Cerebral cortex (tissue), 2 donors: ENCODE measurements around a stretch of chr13.

- PRO-cap, 2 experiments: peak in 2 of 2 experiments; most common plus-strand start chr13:111153393 (in 2); most common minus-strand start chr13:111153531 (in 1)
These were observed 38.1 kb downstream of the ARHGEF7 start for GRCh38 chr13:111153065-111153806.

DNA sequence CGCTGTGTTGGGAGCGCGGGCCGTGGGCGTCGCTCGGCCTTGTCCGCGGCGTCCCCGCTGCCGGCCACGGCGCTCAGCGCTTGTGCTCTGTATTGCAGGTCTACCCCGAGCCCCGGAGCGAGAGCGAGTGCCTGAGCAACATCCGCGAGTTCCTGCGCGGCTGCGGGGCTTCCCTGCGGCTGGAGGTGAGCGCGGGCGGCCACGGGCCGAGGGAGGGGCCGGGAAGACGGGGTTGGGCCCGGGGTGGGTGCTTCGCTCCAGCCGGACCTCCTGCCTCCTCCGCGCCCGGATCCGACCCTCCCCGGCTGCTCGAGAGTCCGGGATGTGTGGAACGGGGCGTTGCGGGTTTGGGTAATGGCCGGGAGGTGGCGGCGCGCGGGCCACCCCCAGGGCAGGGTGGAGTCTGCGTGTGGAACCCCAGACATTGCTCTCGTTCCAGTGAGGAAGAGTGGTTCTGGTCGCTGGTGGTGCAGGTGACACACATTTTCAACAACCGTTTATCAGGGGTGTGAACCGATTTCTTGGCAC lies 38.8 kb downstream of the ARHGEF7 start:
- PRO-cap, 2 experiments: peak in 1 of 2 experiments; most common plus-strand start position 451 of the sequence (in 1); most common minus-strand start position 326 of the sequence (in 1)

GRCh38 chr13:111186425-111187104 lies 71.5 kb downstream of the ARHGEF7 start:
- PRO-cap, 2 experiments: no peak in any of the 2 experiments

GRCh38 chr13:111203620-111204388 lies 88.7 kb downstream of the ARHGEF7 start:
- PRO-cap, 2 experiments: no peak in any of the 2 experiments

GRCh38 chr13:111280700-111281012 lies 39.8 kb upstream of the TEX29 start:
- PRO-cap, 2 experiments: no peak in any of the 2 experiments

DNA sequence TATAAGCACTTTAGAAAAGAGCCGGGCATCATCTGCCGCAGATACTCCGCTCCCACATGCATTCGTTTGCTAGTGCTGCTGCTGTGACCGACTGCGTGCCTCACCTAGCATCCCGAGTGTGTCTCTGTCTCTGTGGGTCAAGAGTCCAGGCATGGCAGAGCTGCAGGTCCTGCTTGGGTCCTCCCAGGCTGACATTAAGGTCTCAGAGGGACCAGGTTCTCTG lies 7.9 kb upstream of the TEX29 start:
- PRO-cap, 2 experiments: no peak in any of the 2 experiments

DNA sequence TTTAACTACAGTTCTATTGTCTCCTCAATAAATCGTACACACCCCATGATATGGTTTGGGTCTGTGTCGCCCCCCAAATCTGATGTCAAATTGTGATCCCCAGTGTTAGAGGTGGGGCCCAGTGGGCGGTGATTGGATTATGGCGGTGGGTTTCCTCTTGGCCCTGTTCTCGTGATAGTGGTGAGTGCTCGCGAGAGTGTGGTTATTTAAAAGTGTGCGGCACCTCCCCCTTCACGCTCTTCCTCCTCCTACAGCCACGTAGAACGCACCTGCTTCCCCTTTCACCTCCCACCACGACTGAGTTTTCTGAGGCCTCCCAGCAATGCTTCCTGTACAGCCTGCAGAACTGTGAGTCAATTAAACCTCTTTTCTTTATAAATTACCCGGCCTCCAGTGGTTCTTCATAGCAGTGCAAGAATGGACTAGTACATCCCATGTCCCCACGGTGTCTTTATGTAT lies 52.2 kb downstream of the TEX29 start:
- PRO-cap, 2 experiments: no peak in any of the 2 experiments

DNA sequence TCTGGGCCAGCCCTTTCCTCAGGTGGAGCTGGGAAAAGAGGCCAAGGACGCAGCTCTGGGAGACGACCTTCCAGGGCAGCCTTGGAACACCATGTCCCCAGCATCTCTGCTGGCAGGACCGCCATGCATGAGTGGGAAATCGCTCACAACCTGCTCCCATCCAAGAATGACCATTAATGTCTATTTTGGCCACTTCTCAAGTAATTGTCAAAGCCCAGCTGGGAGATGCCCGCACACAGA lies 321.9 kb downstream of the TEX29 start:
- PRO-cap, 2 experiments: peak in 1 of 2 experiments; most common minus-strand start position 168 of the sequence (in 1)

DNA sequence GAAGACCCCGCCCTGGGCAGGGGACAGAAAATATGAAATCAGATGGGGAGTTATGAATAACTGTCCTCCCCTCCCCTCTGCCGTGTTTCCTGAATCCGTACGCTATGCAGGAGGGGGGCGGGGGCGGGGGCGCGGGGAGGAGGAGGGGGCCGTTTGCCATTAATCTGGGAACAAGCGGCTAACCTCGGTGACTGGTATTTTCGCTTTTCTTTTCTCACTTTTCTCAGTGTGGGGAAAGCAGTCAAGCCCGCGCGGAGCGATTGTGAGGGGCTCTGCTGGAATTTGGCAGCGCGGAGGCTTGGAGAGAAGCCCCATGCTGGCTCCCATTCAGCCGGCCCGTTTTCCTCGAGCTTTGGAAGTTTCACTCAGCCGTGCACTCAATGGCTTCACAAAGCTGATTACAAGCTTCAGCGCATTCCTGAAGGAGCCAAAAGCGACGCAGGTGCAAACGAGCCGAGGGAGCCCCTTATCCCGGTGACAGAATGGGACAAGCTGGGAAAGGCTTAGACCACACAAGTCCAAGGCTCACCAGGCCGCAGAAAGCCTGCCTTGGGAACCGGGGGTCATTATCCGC lies 36.9 kb downstream of the SOX1 start:
- PRO-cap, 2 experiments: no peak in any of the 2 experiments

- PRO-cap, 2 experiments: no peak in any of the 2 experiments
These were observed 46.5 kb downstream of the SOX1 start for GRCh38 chr13:112113500-112113846.

- PRO-cap, 2 experiments: no peak in any of the 2 experiments
These were observed 4.4 kb downstream of the TUBGCP3 start for GRCh38 chr13:112583469-112584025.

DNA sequence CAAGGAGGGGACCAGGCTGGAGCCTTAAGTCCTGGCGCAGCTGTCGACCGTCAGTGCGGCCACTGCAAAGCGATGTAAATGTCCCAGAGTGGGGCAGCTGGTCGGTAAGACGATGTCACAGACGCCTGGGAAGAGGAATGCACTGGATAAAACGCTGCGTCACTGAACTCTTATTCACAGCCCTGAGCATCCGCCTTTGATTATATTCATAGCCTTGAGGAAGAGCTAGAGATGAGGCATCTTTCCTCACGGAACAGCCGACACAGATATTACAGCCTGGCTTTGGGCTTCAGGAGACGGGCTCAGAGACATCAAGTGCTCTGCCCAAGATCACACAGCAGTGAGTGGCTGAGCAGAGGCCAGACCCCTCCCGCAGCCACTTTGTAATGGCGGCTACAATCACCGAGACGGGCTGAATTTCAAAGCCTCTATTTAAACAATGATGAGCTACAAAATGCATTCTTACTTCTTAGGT lies 17.7 kb upstream of the TUBGCP3 start:
- PRO-cap, 2 experiments: no peak in any of the 2 experiments

- PRO-cap, 2 experiments: no peak in any of the 2 experiments
These were observed 19.8 kb upstream of the ATP11A start for GRCh38 chr13:112670045-112670470.

DNA sequence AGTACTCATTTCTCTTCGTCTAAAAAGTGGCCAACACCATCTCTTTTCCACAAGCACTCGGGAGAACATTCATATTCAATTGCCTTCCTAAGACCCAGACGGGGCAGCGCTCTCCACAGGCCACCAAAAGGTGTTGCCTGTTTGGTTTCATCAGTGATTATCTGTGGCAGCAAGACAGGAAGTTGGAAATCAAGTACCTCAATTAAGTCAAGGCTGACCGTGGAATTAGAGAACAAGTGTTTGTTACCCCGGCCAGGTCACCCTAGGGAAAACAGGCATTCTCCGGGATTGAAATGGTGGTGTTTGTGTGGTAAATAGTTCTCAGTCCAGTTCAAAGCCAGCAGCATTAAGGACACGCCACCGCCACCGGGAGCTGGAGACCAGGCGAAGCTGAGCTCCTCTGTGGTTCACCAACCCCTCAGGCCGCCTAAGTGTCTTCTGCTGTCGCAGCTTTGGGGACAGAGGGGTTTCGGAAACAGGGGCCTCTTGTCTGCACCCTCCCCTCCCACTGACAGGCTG lies 824 bp upstream of the ATP11A start:
- PRO-cap, 2 experiments: peak in 1 of 2 experiments; most common plus-strand start position 324 of the sequence (in 1)

DNA sequence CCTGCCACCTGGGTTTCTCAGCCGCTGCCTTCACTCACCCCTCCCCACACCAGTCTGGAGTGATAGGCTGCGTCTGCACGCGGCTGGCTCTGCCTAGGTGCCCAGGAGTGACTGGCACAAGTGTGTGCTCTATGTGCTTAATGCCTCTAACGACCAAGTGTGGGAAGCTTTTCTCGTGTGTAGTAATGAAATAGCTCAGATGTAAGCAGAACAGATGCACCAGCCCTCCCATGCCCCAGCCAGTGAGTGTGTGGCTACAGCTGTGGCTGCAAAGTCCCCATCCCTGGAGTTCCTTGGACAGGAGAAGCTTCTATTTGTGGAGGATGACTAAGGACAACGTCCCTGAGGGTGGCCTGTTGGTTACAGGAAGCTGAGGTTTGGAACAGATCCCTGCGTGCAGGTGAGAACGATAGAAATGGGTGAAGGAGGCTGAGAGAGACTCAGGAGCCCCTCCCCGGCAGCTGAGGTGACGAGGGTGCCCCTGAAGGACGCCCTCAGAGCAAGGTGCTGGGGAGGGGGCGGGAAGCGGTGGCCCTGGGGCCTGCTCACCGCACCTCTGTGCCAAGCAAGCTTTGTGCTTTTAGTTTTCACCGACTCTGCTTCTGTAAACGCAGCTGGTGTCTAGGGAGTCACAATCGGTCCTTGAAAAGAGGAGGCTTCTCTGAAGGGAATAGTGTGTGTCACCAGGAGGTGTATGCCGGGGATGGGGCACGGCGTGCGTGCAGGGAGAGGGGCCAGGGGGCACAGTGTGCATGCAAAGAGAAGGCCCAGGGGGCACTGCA lies 35.8 kb downstream of the ATP11A start:
- PRO-cap, 2 experiments: no peak in any of the 2 experiments

DNA sequence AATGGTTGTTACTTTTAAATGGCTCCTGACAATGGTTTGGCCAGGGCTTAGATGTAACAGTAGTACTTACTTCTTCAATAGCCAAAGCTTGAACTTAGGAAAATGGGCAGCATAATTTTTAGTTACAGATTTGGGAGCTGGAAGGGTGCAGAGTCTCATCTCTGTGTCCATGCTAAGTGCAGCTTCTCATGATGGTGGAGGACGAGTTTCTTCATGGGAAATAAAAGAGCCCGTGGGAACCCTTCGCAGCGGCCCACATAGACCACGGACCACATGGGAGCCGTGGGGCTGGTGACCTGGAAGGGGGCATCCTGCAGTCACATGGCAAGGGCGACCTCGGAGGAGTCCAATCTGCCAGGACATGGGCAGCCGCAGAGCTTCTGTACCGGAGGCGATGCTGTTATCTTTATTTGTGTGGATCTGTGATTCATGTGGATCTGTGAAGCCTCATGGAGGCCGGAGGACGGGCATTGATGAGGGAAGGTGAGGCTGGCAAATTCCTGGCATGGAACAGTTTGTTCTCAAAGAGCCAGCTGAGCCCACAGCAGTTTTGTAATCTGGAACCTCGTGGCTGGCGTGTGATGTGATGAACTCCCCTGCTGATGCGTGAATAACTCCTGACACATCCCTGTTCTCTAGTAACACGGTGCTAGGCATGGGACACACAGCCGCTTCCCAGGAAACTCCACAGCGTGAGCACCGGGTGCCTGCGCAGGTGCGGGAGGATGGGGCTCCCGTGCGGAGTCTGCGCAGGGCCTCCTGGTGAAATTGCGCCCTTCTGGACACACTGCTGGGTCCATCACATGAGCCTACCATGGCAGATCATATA lies 40.3 kb downstream of the ATP11A start:
- PRO-cap, 2 experiments: no peak in any of the 2 experiments

- PRO-cap, 2 experiments: no peak in any of the 2 experiments
These were observed 93.0 kb downstream of the ATP11A start for GRCh38 chr13:112782696-112783472.

GRCh38 chr13:112826602-112827215 lies 136.9 kb downstream of the ATP11A start:
- PRO-cap, 2 experiments: no peak in any of the 2 experiments

GRCh38 chr13:112885515-112886442 lies 83.2 kb upstream of the MCF2L start:
- PRO-cap, 2 experiments: no peak in any of the 2 experiments

DNA sequence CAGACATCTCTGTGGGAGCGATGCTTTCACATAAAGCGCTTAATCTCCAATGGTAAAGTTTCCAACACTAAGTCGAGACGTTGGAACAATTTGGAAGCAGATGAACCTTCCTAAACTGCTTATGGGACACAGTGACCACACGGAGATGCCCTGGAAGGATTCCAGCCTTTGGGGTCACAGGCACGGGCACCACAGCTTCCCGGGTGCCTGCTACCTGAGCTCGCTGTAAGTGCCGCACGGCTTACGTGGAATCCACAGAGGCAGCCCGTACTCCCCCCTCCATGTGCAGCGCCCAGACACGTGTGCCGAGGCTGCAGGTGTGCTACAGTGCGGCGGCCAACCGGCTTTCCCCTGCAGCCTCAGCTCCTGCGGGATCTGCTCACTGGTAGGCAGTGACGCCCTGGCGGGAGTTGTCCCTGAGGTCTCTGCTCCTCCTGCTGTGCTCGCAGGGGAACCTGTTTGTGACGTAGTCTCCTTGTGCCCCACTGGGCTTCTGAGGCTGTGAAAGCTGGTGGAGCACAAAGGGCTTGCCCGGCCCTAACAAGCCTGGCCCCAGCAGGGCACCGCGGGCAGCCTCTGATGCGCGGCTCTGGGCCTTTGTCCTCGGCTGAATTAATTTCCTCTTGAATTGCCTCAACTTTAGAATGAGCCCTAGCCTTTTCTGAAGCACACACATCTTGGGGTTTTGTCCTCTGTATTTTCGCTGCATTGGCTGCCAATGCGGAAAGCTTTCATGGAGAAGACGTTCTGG lies 77.6 kb upstream of the MCF2L start:
- PRO-cap, 2 experiments: no peak in any of the 2 experiments